Measurements from ENCODE around the genes HS3ST2 and COG7.

- PRO-cap, result no peak
These were observed at the start of gene HS3ST2 for GRCh38 chr16:22813172-22814507. Gene HS3ST2, plus strand, starts transcription at chr16:22814162.

- PRO-cap, result no peak
These were observed 34.8 kb upstream of the SCNN1B start for GRCh38 chr16:23267419-23267618.

DNA sequence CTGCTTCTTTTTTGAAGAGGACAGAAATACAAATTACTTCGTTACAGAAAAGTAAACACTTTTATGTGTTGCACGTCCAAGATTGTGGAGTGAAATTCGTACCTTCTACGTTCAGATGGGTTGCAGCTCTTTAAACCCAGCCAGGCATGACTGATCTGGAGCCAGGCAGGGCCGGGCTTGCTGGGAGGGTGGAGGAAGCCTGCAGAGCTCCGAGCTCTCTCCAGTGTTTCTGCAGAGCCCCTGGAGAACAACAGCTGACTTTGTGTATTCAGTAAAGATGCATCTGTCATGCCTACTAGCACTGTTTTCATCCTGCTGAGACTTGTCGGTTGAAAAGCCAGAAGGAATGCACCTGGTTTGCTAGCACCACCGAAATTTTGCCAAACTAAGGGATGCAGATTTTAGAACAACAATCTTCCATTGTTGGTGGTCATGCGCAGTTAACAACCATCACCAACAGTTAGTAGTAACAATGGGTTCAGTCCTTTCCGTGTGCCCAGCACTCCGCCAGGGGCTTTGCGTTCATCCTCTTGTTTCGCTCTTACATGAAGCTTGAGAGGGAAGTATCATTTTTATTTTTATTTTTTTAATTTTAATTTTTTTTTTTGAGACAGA is 22.4 kb upstream of the SCNN1B start:
- PRO-cap, result no peak

DNA sequence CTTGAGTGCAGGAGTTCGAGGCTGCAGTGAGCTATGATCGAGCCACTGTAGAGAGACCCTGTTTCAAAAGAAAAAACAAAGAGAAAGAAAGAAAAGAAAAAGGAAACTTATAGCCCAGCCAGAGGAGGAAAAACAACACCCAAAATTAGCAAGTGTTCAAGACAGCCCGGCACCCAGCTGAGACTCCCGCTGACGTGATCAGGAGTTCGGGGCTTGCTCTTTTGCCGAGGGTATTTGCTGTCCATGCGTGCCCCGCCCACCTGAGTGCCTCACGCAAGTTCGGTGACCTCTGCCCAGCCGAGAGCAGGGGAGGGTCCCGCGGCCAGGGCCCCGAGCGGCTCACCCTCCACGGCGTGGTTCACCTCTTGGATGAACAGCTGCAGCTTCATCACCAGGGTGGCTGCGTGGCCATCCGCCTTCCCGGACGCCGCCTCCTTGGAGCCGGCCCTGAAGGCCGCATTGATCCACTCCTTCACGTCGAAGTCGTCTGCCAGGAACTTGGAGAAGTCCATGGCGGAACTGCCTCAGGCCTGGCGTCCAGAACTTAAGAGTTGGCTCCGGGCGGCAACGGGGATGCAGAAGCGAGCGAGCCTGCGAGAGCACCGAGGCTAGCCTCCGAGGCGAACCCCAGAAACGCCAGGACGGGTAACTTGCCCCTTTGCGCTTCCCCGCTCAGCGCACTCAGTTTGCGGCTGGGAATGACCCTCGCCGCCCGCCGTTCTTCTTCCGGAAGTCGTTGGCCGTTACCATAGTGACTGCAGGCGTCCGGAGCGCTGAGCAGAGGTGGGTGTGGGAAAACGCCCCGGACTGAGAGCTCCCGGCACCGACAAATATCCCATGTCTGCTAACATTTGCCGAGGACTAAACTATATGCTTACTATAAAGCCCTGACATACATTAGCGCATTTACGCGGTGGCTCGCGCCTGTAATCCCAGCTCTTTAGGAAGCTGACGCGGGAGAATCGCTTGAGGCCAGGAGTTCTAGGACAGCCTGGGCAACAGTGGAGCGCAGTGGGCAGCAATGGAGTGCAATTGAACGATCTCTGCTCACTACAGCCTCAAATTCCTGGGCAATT is at the start of gene COG7:
Gene COG7, minus strand, starts transcription at position 707 of the 1,076 bp plus-strand sequence.
- PRO-cap, result bidirectional peak, plus-strand start at position 296 of the sequence, minus-strand start at position 196 of the sequence; bidirectional peak, plus-strand start at position 760 of the sequence, minus-strand start at position 688 of the sequence

DNA sequence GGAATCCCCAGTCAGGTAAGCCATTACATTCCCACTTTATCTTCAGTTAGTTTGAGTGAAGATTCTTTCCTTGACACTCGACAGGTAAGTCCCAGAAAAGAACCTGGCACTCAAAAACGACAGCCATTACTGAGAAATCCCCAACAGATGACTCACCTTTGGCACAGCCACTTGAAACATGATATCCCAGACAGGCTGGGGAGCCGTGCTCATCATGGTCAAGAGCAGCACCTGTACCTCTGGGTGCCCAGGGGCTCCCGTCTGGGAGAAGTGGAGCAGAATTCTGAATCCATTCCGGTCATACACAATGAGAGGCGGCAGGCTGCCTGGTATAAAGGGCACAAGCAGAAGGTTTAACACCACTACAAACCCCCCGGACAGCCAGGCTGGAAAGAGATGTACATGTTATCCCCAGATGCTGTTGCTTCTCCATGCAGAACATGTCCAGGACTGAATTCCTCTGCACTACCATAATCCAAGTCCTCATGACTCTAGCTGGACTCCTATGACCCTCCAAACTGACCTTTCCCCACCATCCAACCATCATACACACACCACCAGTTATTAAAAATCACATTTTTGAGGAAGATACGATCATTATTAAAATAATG is 17.0 kb upstream of the COG7 start:
- PRO-cap, result no peak

GRCh38 chr16:23594261-23594512 is 1.9 kb downstream of the NDUFAB1 start:
- PRO-cap, result no peak

DNA sequence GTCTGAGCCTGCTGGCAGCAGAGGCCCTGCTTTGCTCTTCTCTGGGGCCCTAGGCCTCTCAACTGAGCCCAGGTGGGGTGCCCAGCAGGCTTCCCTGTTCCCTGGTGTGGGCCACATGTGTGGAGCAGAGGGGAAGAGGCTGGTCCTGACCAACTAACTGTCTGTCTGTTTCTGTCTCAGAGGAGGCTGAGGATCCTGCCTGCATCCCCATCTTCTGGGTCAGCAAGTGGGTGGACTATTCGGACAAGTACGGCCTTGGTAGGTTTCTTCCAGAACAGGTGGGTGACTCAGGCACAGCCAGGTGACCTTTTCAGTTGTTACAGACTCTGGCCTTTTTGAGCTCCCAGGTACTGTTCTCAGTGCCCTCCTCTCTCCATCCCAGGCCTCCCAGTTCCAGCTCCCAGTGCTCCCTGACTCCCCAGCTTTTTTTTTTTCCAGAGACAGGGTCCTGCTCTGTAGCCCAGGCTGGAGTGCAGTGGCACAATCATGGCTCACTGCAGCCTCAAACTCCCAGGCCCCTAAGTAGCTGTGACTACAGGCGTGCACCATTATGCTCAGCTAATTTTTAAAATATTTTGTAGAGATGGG is 9.9 kb downstream of the PLK1 start:
- PRO-cap, result no peak

GRCh38 chr16:23758433-23758956 is 3.7 kb downstream of the CHP2 start:
- PRO-cap, result no peak

- PRO-cap, result no peak
These were observed 4.5 kb downstream of the PRKCB start for GRCh38 chr16:23840168-23840801.

DNA sequence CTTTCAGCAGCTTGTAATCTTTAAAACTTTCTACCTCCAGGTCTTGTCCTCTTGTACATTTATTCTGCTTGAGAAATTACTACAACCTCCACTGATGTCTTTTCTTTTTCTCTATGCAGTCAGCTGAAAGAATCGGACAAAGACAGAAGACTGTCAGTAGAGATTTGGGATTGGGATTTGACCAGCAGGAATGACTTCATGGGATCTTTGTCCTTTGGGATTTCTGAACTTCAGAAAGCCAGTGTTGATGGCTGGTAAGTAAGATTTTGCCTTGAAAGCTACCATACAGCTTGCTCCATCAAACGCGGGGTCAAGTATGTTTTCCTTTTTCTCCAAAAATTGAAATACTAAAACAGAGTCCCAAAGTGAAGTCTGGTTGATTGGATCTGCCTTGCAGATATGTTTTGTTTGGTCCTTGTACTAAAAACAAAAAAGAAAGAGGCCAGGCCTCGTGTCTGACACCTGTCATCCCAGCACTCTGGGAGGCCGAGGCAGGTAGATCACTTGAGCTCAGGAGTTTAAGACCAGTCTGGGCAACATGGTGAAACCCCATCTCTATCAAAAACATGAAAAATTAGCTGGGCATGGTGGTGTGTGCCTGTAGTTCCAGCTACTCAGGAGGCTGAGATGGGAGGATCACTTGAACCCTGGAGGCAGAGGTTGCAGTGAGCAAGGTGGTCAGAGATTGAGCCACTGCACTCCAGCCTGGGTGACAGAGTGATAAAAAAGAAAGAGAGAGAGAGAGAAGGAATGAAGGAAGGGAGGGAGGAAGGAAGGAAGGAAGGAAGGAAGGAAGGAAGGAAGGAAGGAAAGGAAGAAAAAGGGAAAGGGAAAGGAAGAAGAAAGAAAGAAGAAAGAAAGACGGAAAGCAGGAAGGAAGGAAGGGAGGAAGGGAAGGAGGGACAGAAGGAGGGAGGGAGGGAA is 161.8 kb upstream of the CACNG3 start:
- PRO-cap, result no peak

DNA sequence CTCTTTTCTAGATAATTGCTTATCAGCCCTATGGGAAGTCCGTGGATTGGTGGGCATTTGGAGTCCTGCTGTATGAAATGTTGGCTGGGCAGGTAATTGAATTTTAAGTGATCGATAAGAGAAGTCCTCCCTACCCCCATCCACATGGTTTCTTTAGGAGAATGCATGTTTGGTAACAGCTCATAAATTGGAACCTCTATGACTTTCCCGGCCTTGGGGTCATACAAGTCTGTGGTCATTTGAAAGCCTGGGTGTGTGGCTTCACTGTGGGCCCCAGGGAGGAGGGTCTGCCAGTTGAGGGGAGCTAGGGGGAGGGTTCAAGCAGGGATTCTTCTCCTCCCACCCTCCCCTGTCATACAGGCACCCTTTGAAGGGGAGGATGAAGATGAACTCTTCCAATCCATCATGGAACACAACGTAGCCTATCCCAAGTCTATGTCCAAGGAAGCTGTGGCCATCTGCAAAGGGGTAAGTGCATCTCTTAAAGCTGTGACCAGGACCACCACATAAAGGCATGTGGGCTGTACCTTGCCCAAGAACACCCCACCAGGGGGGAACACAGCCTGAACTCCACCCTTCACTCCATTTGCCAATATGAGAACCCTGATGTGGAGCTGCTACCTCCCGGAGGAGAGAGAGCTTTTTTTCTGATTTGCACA is 70.9 kb upstream of the CACNG3 start:
- PRO-cap, result no peak

DNA sequence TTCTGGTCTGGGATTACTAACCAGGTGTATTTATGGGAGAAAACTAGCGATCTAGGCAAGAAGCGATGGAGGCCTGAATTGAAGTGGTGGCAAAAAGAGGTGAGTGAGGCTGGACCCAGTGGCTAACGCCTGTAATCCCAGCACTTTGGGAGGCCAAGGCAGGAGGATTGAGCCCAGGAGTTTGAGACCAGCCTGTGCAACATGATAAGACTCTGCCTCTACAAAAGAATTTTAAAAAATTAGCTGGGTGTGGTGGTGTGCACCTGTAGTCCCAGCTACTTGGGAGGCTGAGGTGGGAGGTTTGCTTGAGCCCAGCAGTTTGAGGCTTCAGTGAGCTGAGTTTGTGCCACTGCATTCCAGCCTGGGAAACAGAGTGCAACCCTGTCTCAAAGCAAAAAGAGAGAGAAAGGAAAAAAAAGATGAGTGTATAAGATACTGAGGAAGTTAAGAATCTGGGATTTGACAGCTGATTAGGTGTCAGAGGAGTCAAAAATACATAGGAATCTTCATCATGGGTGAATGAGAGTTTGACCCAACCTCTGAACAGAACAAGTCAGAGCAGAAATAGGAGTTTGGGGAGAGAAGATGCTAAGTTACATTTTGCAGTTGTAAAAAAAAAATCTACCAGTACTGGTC is 4.5 kb downstream of the TNRC6A start:
- PRO-cap, result no peak

- PRO-cap, result no peak
These were observed 52.9 kb downstream of the TNRC6A start for GRCh38 chr16:24782478-24782719.

DNA sequence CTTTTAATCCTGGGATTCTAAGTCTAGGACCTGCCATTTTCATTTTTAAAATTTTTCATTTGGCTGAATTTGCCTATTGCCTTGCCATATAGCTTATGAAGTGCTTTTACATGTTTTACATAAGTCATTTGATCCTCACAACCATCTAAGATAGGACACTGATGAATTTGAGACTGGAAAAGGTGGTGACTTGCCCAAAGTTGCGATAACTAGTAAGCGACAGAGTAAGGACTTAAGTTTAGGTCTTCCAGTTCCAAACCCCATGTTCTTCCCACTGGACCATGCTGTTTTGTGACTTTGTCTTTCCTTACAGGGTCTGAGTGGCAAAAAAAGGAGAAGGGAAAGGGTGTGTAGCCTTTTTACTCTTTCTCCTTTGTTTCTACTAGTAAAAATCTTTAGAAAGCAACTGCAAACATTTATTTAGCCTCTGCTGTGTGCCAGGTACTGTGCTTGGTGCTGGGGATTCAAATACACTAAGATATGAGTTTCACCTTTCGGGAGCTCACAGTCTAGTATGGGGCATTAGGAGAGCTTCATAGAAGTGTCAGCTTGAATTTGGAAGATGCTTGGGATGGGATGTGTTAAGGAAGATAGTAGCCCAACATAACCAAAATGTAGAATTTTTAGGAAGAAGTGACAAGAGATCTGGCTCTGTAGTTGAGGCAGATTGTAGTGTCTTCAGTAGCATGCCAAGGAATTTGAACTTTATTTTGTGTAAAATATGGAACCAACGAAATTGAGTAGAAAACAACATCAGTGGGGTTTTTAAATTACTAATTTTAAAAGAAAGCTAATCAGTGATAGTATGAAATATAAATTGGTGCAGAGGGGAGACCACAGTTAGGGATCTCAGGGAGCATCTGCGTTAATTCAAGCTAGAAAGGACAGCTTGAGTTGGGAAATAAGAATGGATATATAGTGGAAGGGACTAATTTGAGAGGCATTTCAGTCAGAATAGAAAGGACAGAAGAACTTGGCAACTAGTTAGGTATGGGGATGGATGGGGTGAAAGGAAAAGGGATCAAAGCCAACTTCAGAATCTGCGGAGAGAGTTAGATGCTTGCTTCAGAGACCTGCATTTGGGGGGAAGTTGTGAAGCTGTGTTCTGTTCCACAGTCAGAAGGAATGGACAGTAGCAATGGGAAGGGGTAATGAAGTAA is 49.8 kb upstream of the SLC5A11 start:
- PRO-cap, result no peak

DNA sequence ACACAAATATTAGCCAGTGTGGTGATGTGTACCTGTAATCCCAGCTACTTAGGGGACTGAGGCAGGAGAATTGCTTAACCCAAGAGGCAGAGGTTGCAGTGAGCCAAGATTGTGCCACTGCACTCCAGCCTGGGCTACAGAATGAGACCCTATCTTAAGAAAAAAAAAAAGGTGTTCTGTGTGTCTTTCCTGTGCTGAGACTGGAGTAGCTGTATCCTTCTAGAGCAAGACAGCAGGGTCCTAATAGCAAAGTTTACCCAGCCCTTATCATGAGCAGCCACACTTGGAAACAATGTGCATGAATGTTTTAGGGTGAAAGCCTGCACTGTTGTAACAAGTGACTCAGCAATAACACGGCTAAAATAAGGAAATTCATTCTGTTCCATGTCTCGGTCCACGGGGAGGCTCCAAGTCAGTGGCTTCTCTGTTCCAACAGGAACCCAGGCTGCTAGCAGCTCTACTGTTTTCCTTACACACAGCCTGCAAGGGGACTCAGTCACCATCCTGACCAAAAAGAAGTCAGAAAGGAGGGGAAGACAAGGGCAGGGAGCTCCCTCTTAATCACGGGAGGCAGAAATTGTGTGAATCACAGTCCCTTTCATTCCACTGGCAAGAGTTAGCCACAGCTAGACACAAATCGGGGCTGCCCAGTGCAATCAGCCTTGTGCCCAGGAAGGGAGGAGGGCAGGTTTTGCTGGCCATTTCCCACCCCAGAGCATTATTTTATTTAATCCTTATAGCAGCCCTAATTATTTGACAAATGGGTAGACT is 7.0 kb upstream of the SLC5A11 start:
- PRO-cap, result no peak

DNA sequence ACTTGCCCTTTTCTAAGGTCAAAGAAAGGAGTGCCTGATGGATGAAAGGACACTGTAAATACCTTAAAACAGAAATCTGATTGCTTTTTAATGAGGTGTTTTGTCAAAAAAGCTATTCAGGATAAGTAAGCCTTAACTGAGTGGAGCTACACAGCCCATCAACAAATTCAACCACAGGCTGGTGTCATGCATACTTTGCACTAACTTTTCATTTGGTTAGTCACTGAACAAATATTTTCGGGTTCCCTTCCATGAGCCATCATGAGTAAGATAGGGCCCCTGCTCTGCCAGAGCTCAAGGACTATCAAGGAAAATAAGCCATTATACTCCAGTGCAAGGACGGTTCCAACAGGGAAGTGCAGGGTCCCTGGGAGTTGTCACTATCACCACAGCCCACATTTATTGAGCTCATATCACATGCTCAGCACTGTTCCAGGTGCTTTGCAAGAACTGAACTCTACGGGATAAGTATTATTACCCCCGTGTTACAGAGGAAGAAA is 20.9 kb downstream of the ARHGAP17 start:
- PRO-cap, result no peak

- PRO-cap, result no peak
These were observed 45.7 kb upstream of the ARHGAP17 start for GRCh38 chr16:25060828-25061279.

DNA sequence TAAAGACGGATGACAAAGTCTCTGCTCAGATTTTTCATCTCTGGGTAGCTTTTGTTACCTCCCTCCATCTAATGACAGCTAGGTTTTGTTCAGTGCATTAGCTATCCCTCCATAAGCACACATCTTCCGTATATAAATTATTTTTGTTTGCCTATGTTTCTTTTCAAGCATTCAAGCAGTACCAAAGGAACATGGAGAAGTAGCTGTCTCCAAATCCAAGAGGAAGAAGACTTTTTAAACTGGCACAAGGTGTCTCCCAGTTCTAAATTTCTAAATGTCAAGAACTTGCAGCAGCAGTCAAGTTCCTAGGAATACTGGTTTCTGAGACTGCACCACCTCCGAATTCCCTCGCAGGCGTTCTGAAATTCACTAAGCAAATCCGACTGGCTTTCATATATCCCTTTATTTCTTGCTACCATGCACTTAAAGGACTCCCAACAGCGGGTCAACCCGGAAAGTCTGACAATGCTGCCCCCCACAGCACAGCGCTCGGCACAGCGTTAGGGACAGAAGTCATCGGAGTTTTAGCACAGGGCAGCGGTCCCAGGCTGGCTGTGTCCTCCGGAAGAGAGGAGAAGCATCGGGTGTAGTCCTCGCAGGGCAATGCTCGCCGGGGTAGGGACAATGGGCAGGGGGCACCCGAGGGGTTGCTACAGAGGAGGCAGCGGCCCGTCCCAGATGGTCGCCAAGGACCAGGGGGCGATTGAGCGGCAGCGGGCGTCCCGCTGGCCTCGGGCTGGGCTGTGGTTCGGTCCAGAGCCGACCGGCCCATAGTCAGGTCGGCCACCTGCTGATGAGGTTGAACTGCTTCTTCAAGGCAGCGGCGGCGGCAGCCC is 5.1 kb upstream of the LCMT1 start:
- PRO-cap, result unidirectional peak, plus-strand start at position 509 of the sequence

- PRO-cap, result no peak
These were observed 226.6 kb downstream of the HS3ST4 start for GRCh38 chr16:25918364-25918693.

DNA sequence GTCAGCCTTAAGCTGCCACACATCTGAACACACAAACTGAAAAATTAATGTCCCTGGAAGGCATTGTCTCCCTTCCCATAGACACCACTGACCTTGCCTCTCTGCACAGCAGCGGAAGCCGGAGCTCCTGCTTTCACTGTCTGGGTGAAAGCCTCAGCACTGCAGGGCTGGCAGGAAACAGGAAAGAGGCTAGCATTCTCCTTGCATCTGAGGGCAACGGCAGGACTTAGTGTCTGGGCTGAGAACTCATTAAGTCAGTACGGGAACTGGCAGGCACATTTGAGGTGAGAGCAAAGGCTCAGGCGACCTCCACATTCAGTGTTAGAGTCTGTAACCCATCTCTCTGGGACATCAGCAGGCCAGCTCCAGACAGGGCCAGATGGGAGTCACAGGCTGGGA is 452.3 kb upstream of the C16orf82 start:
- PRO-cap, result no peak